Epithelial cell of esophagus (primary cell): ENCODE results near the genes RNF149 and C2orf49.

GRCh38 chr2:101307493-101307808 is 1.1 kb downstream of the RNF149 start:
- RRBS = no CpG with 5 or more reads among the region's 8 CpGs

GRCh38 chr2:101308068-101308912 is at the start of gene RNF149:
TSS of gene RNF149 (minus strand) at chr2:101308701.
- RRBS = 1% methylated on average over 27 of the region's 111 CpGs

- RRBS = no CpG with 5 or more reads among the region's 3 CpGs
Observed at GRCh38 chr2:101396254-101396700, 9.0 kb upstream of the CREG2 start.

DNA sequence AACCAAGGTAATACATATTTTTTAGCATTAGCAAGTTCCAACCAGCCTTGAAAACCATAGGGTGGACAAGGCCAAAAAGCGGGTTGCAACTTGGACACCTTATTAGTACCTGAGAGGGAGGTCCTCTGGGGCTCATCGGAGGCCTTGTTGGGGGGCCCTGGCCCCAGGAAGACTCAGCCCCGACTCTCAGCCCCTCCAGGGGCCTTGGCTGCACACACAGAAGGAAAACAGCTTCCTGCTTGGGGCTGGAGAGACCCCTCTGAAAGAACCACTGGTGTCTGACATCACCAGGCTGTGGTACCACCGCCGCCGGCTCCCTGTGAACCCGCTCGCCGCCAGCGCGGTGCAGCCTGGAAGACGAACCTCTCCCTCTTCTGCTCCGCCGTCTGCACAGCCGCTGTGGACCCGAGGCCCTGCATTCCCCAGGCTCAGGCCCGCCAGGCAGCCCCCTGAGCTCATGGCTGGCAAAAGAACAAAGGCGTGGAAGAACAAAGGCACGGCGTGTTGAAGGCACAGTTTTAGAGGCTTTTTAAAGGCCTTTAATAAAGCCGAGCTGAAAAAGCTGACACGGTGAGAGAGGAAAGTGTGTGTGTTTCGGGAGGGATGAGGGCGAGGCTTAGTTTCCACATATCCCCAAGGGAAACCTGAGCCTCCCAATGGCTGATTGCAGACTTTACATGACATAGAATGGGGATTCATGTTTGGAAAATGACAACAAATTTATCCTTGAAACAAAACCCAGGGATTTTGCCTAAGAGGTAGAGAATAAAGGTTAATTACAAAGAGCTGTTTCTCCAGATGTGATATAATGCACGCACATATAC is 40.0 kb downstream of the RFX8 start:
- RRBS = no CpG with 5 or more reads among the region's 25 CpGs

DNA sequence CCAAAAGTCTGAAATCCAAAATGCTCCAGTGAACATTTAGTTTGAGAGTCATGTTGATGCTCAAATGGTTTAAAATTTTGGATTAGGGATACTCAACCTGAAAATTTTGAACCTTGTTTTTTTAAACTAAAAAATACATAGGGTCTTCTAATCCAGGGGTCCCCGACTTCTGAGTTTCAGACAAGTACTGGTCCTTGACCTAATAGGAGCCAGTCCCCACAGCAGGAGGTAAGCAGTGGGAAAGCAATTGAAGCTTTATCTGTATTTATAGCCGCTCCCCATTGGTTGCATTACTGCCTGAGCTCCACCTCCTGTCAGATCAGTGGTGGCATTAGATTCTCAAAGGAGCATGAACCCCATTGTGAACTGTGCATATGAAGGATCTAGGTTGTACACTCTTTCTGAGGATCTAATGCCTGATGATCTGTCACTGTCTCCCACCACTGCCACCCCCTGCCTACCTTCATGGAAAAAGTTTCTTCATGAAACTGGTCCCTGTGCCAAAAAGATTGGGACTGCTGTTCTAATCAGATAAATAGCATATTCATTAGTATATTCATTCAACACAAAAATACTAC is 18.2 kb downstream of the MAP4K4 start:
- RRBS = no CpG with 5 or more reads among the region's 2 CpGs

- RRBS = no CpG with 5 or more reads among the region's 9 CpGs
Observed at GRCh38 chr2:101845896-101846653, 145.7 kb upstream of the IL1R2 start.

GRCh38 chr2:101962833-101963369 is 28.9 kb upstream of the IL1R2 start:
- RRBS = no CpG with 5 or more reads among the region's 5 CpGs

GRCh38 chr2:101987406-101987691 is 4.4 kb upstream of the IL1R2 start:
- RRBS = no CpG with 5 or more reads among the region's 4 CpGs

DNA sequence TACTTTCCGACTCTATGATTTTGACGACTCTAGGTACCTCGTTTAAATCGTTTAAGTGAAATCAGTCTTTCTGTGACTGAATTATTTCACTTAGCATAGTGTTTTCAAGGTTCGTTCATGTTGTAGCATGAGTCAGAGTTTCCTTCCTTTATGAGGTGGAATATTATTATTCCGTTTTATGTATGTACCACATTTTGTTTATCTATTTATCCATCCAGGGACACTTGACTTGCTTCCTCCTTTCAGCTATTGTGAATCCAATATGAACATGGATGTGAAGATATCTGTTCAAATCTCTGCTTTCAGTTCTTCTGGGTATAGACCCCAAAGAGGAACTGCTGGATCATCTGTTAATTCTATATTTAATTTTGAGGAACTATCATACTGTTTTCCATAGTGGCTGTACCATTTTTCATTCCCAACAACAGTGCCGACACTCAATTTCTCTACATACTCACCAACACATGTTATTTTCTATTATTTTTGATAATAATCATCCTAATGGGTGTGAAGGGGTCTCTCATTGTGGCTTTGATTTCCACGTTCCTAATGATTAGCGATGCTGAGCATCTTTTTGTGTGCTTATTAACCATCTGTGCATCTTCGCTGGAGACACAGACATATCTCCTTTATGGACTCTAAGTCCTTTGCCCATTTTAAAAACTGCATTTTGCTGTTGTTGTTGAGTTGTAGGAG is 19.3 kb downstream of the IL1R2 start:
- RRBS = no CpG with 5 or more reads among the region's 10 CpGs

DNA sequence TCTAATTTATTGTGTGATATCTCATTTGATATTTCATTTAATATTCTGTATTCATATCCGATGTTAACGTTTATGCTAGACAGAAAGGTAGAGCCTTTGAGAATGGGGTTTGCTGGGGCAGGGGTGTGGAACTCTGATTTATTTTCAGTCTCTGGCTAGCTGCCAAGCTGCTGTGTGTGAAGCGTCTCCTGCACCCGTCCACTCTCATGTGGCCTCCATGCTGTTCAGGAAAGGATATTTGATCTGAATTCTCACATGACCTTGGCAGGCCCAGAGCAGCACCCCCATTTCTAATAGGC is 1.5 kb downstream of the IL1R1 start:
- RRBS = no CpG with 5 or more reads among the region's 4 CpGs

- RRBS = no CpG with 5 or more reads among the region's 11 CpGs
Observed at GRCh38 chr2:102735676-102736057, 1.0 kb downstream of the MFSD9 start.

GRCh38 chr2:104531956-104532227 is 322.0 kb upstream of the POU3F3 start:
- RRBS = no CpG with 5 or more reads among the region's 3 CpGs

- RRBS = no CpG with 5 or more reads among the region's 13 CpGs
Observed at GRCh38 chr2:104703462-104704127, 150.3 kb upstream of the POU3F3 start.

DNA sequence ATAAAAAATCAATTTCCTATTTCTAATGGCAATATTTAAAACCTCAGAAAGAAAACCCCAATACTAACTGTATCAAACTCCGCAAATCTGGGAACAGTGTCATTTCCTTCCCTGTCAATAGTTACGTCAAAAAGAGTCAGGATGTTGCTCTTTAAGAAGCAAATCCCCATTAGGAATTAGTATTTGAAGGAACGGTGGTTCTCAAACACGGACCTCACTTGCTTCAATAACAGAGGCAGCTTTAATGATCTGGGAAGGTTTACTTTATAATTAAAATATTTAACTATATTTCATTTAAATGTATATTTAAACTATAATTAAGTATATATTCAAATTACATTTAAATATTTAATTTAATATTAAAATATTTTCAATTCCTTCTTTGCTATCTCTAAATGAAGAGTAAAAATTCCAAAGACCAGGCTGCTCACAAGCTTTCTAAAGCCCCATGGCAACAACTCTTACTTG is 63.1 kb upstream of the POU3F3 start:
- RRBS = no CpG with 5 or more reads among the region's 4 CpGs

- RRBS = 7% methylated on average over 1 of the region's 116 CpGs
Observed at GRCh38 chr2:104856264-104857302, 2.7 kb downstream of the POU3F3 start.

GRCh38 chr2:105336945-105337900 is at the start of gene C2orf49:
TSS of gene C2orf49 (plus strand) at chr2:105337540.
- RRBS = under 1% methylated on average over 13 of the region's 59 CpGs

DNA sequence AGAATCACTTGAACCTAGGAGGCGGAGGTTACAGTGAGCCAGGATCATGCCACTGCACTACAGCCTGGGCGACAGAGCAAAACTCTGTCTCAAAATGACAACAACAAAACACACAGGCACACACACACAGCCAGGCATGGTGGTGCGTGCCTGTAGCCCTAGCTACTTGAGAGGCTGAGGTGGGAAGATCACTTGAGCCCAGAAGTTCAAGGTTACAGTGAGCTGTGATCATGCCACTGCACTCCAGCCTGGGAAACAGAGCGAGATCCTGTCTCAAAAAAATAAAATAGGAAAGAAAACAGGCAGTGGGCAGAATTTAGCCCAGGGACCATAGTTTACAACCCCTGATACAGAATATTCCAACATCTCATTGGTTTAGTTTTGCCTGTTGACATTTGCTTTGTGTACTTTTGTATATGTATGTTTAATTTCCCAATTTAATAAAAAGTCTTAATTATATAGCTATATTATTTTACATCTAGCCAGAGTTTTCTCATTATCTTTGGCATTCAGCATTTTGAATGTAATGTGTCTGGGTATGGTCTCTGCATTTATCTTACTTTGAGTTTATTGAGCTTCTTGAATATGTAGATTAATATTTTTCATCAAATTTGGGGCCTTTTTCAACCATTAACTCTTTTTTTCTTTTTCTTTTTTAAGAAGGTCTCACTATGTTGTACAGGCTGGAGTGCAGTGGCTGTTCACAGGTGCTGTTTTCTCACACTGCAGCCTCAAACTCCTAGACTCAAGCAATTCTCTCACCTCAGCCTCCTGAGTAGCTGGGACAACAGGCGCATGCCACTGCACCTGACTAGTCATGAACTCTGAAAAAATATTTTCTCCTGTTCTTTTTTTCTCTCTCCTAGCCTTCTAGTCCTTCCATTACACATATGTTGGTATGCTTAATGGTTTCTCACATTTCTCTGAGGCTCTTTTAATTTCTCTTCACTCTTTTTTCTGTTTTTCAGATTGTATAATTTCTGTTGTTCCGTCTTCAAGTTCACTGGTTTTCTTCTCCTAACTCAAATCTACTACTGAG is 19.3 kb downstream of the C2orf49 start:
- RRBS = no CpG with 5 or more reads among the region's 6 CpGs

DNA sequence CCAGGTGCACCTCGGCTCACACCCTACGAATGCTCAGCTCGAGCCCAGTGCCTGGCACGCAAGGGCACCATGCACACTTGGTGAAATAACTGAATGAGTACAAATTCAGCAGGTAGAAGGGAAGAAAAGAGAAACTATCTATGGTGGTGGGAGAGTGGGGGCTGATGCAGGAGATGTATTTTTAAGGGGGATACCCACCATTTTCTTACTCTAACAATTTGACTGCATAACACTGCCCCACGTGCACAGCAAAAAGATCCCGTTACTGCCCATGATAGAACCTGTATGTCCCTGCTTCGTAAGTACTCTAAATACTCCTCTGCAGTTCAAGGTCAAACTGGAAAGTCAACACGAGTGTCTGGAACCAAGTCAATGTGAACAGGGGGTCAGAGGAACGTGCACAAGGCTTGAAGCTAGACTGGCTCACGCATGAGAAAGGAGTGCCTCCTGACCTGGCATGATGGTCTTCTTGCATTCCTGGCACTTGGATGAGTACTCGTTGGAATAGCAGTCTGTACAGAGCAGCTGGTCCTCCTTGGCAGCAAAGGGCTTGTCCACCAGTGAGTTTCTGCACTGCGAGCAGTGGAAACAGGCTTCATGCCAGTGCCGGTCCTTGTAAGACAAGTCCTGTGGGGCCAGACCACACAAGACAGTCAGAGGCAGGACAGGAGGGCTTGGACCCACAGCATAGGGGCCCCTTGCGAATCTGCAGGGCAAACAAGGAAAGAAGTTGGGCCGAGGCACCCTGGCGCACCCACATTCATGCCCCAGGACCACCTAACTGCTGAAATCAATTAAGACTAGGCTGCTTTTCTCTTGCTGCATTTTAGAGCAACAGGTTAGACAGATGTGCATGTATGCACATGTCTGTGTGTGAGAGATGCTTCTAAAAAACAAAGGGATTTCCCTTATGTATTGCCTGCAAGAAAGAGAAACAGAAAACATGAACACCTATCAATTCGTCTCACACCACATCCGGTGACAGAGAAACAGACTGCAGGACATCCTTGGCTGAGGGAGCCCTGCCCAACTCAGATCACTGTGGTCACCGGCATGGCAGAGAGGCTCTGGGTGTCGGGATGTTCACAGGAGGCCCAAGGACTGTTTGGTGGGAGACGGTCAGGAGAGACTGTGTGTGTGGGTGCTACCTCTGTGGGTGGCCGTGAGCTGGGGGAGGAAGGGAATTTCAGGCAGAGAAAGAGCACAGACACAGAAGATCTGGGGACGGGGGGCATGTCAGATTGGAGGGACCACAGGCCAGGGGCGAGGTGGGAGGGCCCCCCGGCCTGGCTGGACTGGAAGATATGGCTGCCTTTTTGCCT is 25.3 kb downstream of the FHL2 start:
- RRBS = 9% methylated on average over 2 of the region's 25 CpGs

DNA sequence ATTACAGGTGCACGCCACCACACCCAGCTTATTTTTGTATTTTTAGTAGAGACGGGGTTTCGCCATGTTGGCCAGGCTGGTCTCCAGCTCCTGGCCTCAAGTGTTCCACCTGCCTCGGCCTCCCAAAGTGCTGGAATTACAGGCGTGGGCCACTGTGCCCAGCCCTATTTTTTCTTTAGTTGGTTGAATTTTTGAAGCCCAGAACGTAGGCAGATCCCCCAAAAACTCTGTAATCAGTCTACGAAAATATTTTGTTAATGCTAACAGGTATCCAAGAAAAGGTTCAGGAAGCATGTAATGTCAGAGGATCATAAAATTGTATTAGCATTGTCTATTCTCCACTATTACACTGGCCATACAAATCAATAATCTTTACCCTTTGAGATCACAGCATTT is 15.8 kb downstream of the FHL2 start:
- RRBS = no CpG with 5 or more reads among the region's 7 CpGs

DNA sequence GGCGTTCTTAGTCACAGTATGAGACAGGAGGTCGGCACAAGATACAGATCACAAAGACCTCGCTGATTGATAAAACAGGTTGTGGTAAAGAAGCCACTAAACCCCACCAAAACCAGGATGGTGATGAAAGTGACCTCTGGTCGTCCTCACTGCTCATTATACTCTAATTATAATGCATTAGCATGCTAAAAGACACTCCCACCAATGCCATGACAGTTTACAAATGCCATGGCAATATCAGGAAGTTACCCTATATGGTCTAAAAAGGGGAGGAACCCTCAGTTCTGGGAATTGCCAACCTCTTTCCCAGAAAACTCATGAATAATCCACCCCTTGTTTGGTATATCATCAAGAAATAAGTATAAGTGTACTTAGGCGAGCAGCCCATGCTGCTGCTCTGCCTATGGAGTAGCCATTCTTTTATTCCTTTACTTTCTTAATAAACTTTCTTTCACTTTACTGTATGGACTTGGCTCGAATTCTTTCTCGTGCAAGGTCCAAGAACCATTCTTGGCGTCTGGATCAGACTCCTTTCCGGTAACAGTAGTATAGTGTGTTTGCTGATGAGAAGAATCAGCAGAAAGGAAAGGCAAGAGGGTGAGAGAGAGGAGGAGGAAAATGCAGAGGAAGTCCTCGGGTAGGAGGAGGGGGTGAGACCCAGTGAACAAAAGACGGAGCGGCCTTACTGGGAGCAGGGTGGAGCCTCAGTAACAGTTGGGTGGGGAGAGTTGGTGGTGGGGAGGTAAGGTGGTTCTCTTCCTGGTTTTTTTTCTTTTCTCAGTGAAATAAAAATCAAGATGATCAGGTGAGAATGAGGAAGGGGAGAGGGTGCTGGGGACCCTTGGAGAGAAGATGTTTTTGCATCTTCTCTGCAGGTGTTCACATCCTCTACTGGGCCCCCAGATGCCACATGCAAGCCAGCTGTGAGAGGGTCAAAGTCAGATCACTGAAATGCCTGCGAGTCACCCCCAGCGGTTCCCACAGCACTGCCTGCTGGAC is 69.4 kb upstream of the FHL2 start:
- RRBS = no CpG with 5 or more reads among the region's 14 CpGs